Hair follicle dermal papilla cell (primary cell): ENCODE measurements around the genes HECTD3, HPDL and UQCRH.

GRCh38 chr1:44778568-44778831, 3.2 kb downstream of the RPS8 start:
- CAGE, long polyA plus RNA: no peak

GRCh38 chr1:44805088-44805589, 2.0 kb downstream of the DYNLT4 start:
- CAGE, long polyA plus RNA: no peak

DNA sequence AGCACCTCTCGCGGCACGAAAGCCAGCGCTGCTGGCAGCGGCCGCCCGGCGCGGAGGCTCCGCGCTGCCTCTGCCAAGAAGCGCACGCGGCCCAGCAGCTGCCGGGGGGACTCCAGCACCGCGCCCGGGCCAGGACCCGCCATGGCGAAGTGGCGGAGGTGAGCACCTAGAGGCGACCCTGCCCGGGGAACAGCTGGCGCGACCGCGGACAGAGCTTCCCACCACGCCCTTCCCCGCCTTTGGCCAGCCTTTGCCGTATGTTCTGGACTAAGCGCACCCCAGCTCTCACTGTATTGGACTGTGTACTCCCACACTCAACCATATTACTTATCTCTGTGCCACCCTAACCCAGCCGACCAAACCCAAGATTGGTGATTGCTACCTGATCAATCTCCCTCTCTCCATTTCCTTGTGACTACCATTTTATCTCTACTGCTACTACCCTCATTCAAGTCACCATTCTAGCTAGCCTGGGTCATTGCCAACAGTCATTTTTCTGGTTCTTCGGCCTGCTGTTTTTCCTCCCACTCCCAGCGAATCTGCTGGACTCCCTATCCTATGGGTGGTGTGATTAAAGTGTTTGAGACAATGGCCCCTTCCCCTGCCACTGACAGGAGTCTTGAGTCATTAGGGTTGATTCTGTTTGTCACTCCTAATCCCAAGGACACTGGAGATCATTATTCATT, at the start of gene HECTD3:
TSS of gene HECTD3 (minus strand) at position 210 of the 686 bp plus-strand sequence.
- CAGE, long polyA plus RNA: no peak

DNA sequence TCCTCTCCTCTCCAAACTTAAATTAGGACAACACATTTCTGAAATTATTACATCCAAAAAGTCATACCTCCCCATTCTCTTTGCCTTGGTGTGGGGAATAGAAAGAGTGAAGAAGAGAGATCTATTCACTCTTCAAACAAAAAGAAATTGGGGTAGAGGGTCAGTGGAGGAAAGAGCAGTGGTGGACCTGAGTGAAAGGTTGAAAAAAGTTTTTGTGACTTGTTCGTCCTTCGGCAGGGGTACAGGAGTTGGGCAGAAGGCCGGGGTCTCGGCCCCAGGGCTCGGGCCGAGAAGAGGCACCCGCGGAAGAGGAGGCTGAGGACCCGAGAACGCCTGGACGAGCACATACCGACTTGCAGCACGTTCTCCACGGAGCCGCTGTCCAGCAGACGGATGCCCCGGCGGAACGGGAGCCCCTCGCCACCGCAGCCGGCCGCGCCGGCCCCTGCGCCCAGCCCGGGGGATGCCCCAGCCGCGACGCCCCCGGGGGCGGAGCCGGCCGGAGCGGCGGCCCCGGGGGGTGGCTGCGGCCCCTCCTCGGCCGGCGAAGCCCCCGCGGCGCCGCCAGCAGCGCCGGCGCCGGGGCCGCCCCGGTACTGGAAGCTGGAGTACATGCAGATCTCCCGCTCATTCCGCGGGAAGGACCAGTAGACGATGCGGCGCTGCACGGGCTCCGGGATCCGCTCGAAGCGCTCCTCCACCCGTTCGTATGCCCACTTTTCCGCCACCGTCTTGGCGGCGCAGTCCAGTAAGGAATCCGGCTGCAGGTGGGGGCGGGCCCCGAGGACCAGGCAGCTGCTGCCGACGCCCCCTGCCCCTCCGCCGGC, 785 bp downstream of the ZSWIM5 start:
- CAGE, long polyA plus RNA: no peak

DNA sequence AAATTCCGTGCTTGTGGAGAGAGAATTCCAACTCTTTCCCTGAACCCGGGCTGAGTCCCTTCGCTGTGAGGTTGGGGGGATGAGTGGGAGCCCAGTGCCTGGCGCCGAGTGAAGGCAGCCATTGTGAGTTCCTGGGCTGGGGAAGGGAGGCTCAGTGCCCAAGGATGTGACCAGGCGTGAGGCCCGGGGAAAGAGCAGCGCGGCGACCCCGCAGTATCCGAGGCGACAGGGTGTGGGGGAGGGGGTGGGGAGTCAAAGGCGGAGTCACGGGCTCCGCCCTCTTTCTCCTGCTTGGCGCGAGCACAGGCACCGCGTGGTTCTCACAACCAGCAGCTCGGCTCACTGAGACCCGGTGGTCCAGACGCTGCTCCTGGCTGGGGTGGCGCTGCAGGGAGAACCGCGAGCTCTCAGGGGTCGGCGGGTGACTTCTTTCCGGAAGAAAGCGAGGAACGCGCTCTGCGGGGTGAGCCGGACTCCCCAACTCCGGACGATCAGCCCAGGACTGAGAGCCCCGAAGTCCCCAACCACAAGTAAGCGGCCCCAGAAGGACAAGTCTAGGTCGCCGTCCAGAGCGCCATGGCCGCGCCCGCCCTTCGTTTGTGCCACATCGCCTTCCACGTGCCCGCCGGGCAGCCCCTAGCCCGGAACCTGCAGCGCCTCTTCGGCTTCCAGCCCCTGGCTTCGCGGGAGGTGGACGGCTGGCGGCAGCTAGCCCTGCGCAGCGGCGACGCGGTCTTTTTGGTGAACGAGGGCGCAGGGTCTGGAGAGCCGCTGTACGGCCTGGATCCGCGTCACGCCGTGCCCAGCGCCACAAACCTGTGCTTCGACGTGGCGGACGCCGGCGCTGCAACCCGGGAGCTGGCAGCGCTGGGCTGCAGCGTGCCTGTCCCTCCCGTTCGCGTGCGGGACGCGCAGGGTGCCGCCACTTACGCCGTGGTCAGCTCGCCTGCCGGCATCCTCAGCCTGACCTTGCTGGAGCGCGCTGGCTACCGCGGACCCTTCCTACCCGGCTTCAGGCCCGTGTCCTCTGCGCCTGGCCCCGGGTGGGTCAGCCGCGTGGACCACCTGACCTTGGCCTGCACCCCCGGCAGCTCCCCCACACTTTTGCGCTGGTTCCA, at the start of gene HPDL:
TSS of gene HPDL (plus strand) at position 323 of the 1,118 bp plus-strand sequence.
- CAGE, long polyA plus RNA: no peak

GRCh38 chr1:45327691-45328941, 1.4 kb downstream of the HPDL start:
- CAGE, long polyA plus RNA: no peak

- CAGE, long polyA plus RNA: no peak
Observed at GRCh38 chr1:45335507-45336558, 3.9 kb downstream of the MUTYH start.

- CAGE, long polyA plus RNA: no peak
Observed at GRCh38 chr1:45521130-45521302, 668 bp downstream of the PRDX1 start.

GRCh38 chr1:45552002-45552850, 1.6 kb downstream of the AKR1A1 start:
- CAGE, long polyA plus RNA: no peak

DNA sequence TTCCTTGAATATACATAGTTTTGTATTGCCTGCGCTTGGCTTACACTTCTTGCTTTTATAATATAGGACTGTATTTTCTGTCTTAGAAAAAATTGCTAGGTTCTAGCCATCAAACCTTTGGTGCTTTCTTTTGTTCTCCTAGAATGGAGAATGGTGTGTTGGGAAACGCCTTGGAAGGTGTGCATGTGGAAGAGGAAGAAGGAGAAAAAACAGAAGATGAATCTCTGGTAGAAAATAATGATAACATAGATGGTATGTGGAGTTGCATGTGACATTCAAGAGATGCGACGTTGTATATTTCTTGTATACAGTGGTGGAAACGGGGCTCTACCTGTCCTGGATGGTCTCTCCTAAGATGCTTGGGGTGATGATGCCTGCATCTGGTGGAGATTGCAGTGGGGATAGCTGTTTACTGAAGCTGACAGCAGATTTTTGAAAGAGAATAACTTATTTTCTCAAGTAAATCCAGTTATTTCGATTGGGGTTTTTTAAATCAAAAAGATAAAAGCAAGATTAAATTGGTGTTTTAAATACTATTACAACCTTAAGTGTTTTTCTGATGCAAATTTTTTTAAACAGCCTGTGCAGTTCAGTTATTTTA, 17.4 kb downstream of the CCDC17 start:
- CAGE, long polyA plus RNA: no peak

DNA sequence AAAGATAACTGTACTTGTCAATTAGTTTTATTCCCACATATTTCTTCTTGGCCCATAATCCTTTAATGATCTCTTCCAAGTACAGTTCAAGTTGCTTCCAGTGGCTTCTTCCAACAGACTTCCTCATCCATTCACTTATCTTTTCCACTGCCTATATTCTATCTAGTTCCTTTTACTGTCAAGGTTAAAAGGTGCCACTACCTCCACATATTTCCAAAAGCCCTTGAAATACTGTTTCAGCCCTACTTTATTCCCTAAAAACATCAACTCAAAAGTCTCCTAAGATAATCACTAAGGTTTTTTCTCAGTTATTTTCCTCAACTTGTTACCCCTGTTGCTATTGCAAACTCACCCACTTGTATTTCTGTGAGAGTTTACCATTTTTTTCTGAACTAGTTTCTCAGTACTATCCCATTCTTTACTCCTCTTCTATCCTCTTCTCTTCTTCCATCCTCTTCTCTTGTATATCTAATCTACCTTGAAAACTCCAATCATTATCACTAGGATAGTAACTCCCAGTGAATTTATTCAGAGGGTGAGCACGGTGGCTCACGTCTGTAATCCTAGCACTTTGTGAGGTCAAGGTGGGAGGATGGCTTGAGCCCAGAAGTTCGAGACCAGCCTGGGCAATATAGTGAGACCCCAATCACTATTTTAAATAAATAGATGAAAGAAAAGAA, 14.4 kb upstream of the CCDC17 start:
- CAGE, long polyA plus RNA: no peak

DNA sequence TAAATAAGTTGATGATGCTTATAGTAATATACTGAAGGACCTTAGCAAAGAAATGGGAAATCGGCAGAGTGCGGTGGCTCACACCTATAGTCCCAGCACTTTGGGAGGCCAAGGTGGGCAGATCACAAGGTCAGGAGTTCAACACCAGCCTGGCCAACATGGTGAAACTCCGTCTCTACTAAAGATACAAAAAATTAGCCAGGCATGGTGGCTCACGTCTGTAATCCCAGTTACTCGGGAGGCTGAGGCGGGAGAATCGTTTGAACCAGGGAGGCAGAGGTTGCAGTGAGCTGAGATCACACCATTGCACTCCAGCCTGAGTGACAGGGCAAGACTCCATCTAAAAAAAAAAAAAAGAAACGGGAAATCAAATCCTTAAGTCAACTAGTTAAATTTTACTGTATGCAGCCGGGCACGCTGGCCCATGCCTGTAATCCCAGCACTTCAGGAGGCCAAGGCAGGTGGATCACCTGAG, 9.7 kb downstream of the TMEM69 start:
- CAGE, long polyA plus RNA: no peak

DNA sequence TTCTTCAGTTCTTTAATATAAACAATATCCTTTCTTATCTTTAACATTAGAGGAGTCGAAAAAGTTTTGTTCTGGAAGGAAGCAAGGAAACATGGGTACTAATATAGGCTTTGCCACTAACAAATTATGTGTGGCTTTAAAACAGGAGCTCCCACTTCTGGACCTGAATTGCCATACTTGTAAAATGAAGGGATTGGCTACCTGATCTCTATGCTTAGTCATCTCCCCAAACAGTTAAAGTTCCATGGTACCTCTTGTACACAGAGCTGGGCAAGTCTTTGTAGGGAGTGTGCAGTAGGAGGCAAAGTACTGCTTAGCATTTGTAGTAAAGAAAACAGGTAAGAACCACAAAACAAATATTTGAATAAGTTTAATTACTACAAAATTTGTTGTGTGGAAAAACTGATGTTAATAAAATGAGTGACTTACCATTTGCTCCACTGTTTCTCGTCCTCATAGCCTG, 81.3 kb downstream of the MAST2 start:
- CAGE, long polyA plus RNA: no peak

GRCh38 chr1:46181105-46182236, 5.2 kb upstream of the P3R3URF start:
- CAGE, long polyA plus RNA: no peak

GRCh38 chr1:46302488-46302686, 1.0 kb downstream of the LRRC41 start:
- CAGE, long polyA plus RNA: no peak

- CAGE, long polyA plus RNA: no peak
Observed at GRCh38 chr1:46302687-46303449, 548 bp downstream of the LRRC41 start.

GRCh38 chr1:46303450-46304339, at the start of gene UQCRH:
Gene UQCRH, plus strand, starts transcription at chr1:46303698.
- CAGE, long polyA plus RNA: no peak

GRCh38 chr1:46341580-46342351, 1.2 kb downstream of the NSUN4 start:
- CAGE, long polyA plus RNA: no peak

GRCh38 chr1:46363005-46363754, 22.6 kb downstream of the NSUN4 start:
- CAGE, long polyA plus RNA: no peak

- CAGE, long polyA plus RNA: no peak
Observed at GRCh38 chr1:46410318-46411607, 16.6 kb downstream of the FAAH start.